Measurements from ENCODE around the genes CDC20B, MCIDAS, CCNO and IL6ST.

- PRO-cap = no peak
Observed at GRCh38 chr5:54883314-54884021, 101.9 kb downstream of the ESM1 start.

- PRO-cap = unidirectional peak, minus-strand start at chr5:55161038
Observed at GRCh38 chr5:55160634-55161377, 835 bp downstream of the GPX8 start.

- PRO-cap = no peak
Observed at GRCh38 chr5:55172935-55173684, at the start of gene CDC20B. CDC20B (minus strand) TSS chr5:55173177.

GRCh38 chr5:55205865-55206347 lies 21.2 kb downstream of the MCIDAS start:
- PRO-cap = no peak

DNA sequence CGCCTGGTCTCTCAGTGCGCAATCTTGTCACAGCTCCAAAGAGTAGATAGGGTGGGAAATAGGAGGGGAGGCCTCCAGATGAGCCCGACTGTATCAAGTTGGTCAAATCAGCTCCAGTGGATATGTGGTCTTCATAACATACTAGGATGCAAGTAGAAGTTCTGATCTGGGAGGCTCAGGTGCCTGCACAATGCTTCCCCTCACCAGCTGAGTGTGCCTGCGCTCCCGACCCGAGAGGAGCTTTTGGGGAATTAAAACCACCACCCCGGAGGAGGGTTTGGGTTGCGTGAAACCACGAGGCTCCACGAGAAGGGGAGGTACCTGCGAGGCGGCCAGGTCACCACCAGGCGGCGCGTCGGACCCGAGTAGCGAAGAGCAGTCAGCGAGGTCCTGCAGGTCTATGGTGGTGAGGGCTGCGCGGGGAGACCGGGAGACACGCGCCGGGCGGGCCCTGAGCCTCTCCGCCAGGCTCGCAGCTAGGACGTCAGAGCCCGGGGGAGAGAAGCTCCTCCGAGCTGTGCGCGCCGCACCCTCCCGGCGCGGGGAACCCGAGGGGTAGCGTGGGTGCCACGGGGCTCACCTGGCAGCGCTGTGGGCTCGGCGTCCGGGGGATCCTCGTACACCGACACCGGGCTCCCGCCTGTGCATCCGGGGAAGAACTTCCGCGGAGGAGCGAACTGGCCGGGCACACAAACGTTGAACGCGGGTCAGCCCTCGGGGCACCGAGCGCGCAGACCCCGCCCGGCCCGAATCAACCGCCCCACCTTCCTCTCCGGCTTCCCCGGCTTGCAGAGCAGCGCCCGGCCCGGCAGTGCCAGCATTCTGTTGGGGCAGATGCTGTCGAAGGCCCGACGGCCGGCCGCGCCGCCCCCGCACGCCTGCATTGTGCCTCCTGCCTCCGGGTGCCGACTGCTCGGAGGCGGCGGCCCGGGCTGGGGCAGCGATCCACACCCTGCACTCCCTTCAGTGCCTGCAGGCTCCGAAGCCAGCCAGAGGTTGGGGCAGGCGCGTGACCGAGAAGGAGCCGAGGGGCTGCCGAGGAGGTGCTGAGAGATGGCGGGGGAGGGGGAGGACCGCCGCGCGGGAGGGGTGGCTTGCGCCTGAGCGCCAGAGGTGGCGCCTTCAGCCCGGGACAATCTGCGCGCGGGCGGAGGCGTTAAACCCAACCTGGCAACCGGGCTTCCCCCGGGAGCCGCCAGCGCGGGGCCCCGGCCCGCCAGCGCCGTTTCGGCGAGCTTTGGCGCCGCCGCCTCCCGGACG lies at the start of gene MCIDAS:
Gene MCIDAS (minus strand): TSS at position 1,061 of the 1,260 bp plus-strand sequence.
- PRO-cap = no peak

GRCh38 chr5:55233465-55234152 lies at the start of gene CCNO:
CCNO (minus strand) TSS chr5:55233608.
- PRO-cap = bidirectional peak, plus-strand start at chr5:55233897, minus-strand start at chr5:55233658

GRCh38 chr5:55440042-55440407 lies 94.7 kb downstream of the PLPP1 start:
- PRO-cap = no peak

GRCh38 chr5:55510223-55510471 lies 24.6 kb downstream of the PLPP1 start:
- PRO-cap = no peak

GRCh38 chr5:55533551-55533964 lies 1.2 kb downstream of the PLPP1 start:
- PRO-cap = no peak

GRCh38 chr5:55535300-55535552 lies 462 bp upstream of the PLPP1 start:
- PRO-cap = no peak

- PRO-cap = no peak
Observed at GRCh38 chr5:55535583-55535961, 808 bp upstream of the PLPP1 start.

- PRO-cap = no peak
Observed at GRCh38 chr5:55578817-55579229, 44.1 kb upstream of the PLPP1 start.

- PRO-cap = no peak
Observed at GRCh38 chr5:55599273-55600145, 64.7 kb upstream of the PLPP1 start.

- PRO-cap = no peak
Observed at GRCh38 chr5:55853289-55853708, 2.1 kb downstream of the IL31RA start.

DNA sequence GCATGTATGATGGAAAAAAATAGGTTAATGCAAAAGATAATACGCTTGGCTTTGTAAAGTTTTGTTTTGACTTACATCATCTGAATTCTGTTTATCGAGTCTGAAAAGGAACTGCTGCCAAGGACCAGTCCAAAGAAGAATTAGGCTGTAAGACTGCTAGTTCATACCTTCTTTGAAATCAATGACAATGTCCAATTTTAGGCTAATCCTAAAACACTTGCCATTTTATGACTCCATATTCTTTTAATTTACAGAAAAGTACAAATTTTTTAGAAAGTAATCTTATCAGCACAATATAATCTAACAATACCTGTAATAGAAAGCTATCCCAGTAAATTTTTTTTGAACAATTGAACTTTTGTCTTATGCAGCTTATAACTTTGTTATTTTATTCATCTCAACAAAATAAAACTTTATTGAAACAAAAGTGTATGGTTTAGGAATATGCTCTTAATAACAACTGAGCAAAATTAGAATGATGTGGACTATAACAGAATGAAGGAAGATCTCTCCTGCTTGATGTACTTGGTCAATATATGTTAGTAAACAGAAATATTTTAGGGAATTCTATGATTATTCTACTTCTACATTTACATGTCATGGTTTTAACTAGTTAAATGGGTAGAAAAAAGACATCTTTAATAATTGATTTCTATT lies 57.2 kb downstream of the IL6ST start:
- PRO-cap = no peak

DNA sequence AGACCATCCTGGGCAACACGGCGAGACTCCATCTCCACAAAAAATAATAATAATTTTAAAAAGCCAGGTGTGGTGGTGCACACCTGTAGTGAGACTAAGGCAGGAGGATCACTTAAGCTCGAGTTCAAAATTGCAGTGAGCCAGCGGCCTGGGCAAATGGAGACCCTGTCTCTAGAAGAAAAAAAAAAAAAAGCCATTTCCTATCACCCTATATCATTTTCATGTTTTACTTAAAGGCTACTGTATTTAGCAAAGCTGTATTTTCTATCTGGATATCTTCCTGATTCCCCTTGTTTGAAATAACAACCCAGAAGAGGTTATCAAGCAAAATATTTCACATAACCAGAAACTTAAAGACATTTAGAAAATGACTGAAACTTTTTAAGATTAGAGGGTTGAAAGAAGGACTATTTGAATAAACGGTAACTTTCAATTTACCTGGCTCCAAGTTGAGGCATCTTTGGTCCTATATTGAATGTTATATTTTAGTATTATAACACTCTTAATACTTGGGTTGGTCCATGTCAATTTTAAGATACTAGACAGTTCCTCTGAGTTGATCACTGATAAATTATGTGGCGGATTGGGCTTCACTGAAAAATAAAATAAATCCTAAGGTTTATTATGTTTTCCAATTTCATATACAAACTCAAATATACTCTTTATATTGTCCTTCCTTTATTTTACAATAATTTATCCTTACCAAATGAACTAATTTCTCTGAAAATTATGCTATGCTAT lies 31.7 kb downstream of the IL6ST start:
- PRO-cap = no peak

DNA sequence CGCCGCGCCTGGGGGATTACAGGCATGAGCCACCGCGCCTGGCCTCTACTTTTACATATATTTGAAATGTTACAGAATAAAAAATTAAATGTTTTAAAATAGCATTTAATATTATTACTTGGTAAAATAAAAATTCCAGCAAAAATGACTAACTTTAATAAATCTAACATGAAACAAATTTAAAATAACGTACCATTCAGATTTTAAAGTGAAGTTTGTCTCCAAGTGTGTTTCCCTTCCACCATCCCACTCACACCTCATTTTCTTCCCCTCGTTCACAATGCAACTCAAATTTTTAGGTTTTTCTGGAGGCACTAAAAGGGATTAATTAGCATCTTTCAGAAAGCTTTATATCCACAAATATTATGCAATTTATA lies 26.7 kb downstream of the IL6ST start:
- PRO-cap = no peak

- PRO-cap = bidirectional peak, plus-strand start at chr5:55994745, minus-strand start at chr5:55994445; bidirectional peak, plus-strand start at chr5:55995187, minus-strand start at chr5:55994951
Observed at GRCh38 chr5:55994346-55995087, at the start of gene IL6ST. IL6ST (minus strand) TSS chr5:55994963.

- PRO-cap = no peak
Observed at GRCh38 chr5:56003142-56003476, 8.3 kb upstream of the IL6ST start.

- PRO-cap = no peak
Observed at GRCh38 chr5:56103038-56103300, 108.2 kb upstream of the IL6ST start.